Ovary (tissue), 7 donors: ENCODE measurements around the genes UGT2A3, AMBN and NPFFR2.

- PRO-cap, 7 experiments, result no peak in any of the 7 experiments
- RAMPAGE, long total RNA, 2 experiments, result no peak in any of the 2 experiments
These were observed 569.1 kb upstream of the EPHA5 start for GRCh38 chr4:66239503-66239768.

GRCh38 chr4:67575187-67576456 is 17.1 kb downstream of the STAP1 start:
- PRO-cap, 7 experiments, result peak in 2 of 7 experiments; most common plus-strand start chr4:67575873 (in 1); most common minus-strand start chr4:67575723 (in 2)
- RAMPAGE, long total RNA, 2 experiments, result no peak in any of the 2 experiments

DNA sequence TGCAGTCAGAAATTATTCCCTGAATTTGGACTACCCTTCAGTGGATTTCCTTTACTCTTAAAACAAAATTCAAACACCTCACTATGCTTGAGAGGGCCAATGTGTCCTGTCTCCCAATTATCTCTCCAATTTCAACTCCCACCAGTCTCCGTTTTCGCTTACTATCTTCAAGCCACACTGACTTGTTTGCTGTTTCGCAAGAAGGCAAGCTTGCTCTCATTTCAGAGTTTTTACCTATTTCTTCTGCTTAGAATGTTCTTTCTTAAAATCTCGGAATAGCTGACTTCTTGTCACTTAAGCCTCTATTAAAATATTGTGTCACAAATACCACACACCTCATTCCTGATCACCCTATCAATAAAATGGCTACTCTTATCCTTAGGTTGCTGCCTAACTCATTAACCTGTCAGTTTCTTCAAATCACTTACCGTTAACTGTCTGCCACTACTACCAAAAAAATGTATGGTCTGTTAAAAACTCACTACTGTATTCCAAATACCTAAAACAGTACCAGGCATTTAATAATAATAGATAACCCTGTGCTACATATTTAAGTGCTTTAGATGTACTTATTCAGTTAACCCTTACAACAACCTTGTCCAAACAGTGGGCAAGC is 3.0 kb downstream of the UBA6 start:
- PRO-cap, 7 experiments, result no peak in any of the 7 experiments
- RAMPAGE, long total RNA, 2 experiments, result no peak in any of the 2 experiments

DNA sequence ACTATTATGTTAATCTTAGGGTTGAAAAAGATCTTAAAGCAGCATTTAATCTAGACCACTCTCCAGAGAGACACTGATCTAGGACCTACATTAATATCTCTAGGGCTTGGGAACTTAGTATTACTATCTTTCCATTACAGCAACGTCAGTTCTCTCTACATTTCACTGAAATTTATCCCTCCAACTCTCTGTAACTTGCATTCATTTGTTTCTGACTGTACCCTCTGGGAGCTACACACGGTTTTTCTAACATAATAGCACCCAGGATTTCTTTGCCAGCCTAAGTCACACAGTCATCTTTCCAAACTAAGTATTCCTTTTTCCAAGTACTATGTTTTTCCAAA is 1.1 kb downstream of the YTHDC1 start:
- PRO-cap, 7 experiments, result peak in 2 of 7 experiments; most common plus-strand start position 200 of the sequence (in 1)
- RAMPAGE, long total RNA, 2 experiments, result no peak in any of the 2 experiments

DNA sequence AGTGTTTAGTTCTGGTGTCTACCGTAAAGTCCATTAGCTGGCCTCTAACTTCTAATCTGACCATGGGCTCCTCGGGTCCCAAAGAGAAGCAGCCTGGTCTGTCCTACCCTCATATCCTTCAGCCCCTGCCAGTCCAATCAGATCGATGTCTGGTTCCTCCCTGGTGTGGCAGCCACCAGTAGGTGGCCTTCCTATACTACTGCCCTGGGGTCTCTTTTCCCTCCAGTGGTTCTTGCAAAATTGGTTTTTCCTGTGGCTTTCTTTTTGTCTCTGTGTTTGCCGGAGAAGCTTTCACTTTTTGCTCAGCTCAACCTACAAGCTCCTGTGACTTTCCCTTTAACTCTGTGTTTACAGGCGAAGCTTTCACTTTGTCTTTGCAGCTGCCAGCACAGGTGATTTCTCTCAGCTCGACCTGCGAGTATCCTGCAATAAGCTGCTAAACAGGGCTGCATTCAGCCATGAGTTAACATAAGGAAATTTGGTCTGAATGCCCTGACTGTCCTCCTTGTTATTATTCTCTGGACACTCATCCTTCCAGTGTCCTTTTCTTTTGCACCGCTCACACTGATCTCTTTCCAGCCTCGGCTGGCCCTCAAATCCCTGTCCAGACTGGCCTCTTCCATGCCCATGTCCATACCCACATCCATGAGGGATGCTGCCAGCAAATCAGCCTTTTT is 46.7 kb downstream of the UGT2A3 start:
- PRO-cap, 7 experiments, result no peak in any of the 7 experiments
- RAMPAGE, long total RNA, 2 experiments, result no peak in any of the 2 experiments

DNA sequence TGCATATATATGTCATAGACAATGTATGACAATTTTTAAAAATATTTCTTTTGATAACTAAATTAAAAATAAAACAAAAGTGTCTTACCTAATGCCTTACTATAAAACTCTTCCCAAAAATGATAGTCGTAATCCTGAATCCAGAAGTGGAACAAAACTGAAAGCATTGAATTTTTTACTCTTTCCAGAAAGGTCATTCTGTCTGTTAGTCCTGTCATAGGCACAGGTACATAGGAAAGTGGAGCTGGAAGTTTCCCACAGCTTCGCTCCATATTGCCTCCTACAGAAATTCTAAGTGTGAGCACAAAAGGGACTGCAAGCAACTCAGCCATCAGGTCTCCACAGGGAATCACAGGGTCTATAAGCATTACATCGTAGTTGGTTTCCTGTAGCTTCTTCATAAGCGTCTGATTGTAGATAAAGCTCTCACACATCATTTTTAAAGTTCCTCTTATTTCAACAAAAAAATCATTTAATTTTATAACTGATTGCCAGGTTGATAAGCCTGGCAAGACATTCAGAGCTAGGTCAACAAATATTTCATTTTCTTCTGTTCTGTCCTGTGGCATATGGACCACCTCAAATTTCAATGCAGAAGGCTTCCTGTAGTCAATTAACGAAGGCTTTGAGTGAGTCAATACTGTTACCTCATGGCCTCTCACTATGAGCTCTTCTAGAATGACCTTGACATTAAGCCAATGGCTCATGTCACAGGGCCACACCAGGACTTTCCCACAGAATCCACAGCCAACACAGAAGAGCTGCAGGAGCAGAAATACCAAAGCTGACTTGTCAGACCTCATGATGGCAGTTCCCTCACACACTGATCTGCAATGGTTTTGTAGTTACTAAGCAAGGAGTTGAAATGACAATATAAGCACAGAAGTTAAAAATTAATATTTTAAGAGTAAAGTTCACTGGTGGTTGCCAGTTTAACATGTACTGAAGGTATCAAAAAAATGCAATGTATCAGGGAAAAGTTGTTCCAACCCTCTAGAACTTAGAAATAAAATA is at the start of gene UGT2A3:
UGT2A3 (minus strand) TSS at position 847 of the 1,014 bp plus-strand sequence.
- PRO-cap, 7 experiments, result no peak in any of the 7 experiments
- RAMPAGE, long total RNA, 2 experiments, result no peak in any of the 2 experiments

GRCh38 chr4:69331168-69331632 is 50.9 kb downstream of the UGT2B28 start:
- PRO-cap, 7 experiments, result no peak in any of the 7 experiments
- RAMPAGE, long total RNA, 2 experiments, result no peak in any of the 2 experiments

GRCh38 chr4:69591308-69591799 is 48.1 kb downstream of the UGT2A2 start:
- PRO-cap, 7 experiments, result no peak in any of the 7 experiments
- RAMPAGE, long total RNA, 2 experiments, result no peak in any of the 2 experiments

DNA sequence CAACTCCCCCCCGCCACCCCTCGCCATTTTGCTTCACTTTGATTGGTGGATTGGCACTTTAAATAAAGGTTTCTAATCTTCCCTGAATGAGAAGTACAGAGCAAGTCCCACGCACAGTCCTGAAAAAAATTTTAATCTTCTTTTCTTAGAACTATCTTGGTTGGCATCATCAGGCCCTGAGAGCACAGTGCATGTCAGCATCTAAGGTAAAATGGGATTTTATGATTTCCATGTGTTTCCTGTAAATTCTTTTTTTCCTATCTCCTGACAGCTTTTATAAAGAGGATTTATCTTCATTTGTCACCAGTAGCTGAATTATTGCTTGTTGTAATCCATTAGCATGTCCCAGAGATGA is at the start of gene AMBN:
AMBN (plus strand) TSS at position 89 of the 355 bp plus-strand sequence.
- PRO-cap, 7 experiments, result no peak in any of the 7 experiments
- RAMPAGE, long total RNA, 2 experiments, result no peak in any of the 2 experiments

DNA sequence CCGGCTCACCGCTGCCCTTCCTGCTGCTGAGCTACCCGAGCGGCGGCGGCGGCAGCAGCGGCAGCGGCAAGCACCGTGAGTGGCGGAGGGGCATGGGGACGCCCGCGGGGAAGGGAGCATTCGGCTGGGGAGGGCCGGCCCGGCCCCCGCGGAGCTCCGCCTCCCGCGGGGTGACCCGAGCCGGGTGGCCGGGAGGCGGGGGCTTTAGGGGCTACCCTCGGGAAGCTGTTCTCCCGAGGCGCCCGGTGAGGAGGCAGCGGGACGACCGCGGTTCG is 16.6 kb upstream of the RUFY3 start:
- PRO-cap, 7 experiments, result peak in 7 of 7 experiments; most common plus-strand start position 207 of the sequence (in 5); most common minus-strand start position 84 of the sequence (in 2)
- RAMPAGE, long total RNA, 2 experiments, result no peak in any of the 2 experiments

DNA sequence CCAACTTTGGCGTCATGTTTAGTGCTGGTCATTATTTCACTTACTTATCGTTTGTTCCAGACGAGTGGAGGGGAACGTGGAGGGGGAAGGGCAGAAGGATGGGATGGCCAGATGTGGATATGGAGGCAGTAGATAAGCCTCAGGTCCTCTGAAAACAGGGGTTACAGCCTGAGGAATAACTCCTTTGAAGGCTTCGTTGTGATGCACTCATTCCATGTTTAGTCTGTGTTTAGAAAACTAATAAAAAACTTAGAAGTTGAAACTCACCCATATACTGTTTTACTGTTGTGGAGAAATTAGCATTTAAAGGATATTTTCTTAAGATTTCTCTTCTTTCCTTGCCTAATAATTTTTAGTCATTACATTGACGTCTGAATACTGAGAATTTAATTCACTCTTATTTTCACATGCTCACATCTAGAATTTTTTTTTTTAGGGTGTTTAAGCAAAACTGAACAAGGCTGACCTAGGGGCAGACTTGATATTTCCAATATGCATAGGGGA is 1.2 kb downstream of the MOB1B start:
- PRO-cap, 7 experiments, result peak in 1 of 7 experiments; most common plus-strand start position 72 of the sequence (in 1)
- RAMPAGE, long total RNA, 2 experiments, result no peak in any of the 2 experiments

- PRO-cap, 7 experiments, result no peak in any of the 7 experiments
- RAMPAGE, long total RNA, 2 experiments, result no peak in any of the 2 experiments
These were observed 81.3 kb downstream of the DCK start for GRCh38 chr4:71074562-71075366.

DNA sequence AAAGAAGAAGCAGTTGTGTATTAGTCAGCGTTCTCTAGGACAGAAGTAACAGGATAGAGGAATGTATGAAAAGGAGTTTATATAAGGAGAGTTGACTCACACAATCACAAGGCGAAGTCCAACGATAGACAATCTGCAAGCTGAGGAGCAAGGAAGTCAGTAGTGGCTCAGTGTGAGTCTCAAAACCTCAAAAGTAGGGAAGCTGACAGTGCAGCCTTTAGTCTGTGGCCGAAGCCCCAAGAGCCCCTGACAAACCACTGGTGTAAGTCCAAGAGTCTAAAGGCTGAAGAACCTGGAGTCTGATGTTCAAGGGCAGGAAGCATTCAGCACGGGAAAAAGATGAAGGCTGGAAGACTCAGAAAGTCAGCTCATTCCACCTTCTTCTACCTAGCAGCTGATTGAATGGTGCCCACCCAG is 181.2 kb downstream of the GC start:
- PRO-cap, 7 experiments, result no peak in any of the 7 experiments
- RAMPAGE, long total RNA, 2 experiments, result no peak in any of the 2 experiments

GRCh38 chr4:72031724-72032181 is at the start of gene NPFFR2:
NPFFR2 (plus strand) TSS chr4:72032000.
- PRO-cap, 7 experiments, result no peak in any of the 7 experiments
- RAMPAGE, long total RNA, 2 experiments, result no peak in any of the 2 experiments

GRCh38 chr4:72953533-72954070 is 115.9 kb downstream of the COX18 start:
- PRO-cap, 7 experiments, result no peak in any of the 7 experiments
- RAMPAGE, long total RNA, 2 experiments, result no peak in any of the 2 experiments

DNA sequence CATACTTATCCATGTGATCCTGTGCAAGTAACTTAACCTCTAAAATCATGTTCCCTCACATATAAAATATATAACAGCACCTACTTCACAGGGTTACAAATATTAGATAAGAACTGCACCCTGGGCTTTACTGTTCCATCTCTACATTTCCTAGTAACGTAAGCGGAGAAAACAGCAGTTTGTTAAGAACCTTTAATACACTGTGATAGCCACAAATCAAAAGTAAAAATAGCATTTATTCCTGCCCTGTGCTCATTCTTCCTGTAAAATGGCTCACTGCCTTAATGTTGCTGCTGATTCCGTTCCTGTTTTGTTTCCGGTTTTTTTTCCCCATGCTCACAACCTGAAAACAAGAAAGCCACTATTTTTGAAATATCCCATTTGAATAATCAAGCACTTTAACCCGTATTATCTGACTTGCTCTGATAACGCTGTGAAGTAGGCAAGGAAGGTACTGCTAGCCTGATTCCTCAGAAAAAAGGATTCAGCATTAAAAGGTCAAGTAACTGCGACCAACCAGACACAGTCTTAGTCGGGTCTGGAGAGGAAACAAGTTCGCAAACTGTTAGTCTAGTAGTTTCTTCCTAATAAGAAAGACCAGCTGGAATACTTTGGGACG is 1.1 kb downstream of the COX18 start:
- PRO-cap, 7 experiments, result peak in 6 of 7 experiments; most common plus-strand start position 519 of the sequence (in 5); most common minus-strand start position 270 of the sequence (in 2)
- RAMPAGE, long total RNA, 2 experiments, result no peak in any of the 2 experiments

- PRO-cap, 7 experiments, result no peak in any of the 7 experiments
- RAMPAGE, long total RNA, 2 experiments, result no peak in any of the 2 experiments
These were observed 84.4 kb upstream of the COX18 start for GRCh38 chr4:73153877-73154278.

- PRO-cap, 7 experiments, result no peak in any of the 7 experiments
- RAMPAGE, long total RNA, 2 experiments, result no peak in any of the 2 experiments
These were observed 72.1 kb downstream of the ANKRD17 start for GRCh38 chr4:73186636-73186854.

DNA sequence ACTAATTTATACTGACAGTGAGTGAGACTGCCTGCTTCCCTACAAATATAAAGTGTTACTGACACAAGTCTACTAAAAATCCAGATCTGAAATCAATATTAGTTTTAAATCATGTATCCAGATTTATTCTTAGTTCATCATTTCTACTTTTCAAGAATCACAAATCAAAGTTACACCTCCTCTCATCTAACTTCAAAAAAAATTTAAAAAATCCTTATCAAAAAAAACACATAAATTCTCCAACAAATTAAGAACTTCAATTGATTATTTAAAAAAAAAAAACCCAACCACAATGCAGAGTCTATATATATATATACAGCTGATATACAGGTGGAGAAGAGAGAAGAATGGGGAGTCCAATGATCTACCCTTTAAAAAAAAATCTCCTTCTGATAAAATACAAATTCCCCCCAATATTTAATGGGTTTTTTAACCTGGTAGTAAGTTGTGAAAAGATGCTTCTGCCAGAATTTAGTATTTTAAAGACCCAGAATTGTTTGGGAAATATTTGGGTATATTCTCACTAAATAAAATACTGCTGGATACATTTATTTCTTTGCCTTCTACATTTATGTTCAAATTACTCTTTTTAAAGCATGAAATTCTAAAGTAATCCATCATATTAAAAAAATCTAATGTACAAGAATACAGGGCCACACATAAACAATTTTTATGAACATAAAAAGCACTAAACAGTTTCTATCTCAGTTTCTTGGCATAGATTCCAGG is 29.1 kb downstream of the ANKRD17 start:
- PRO-cap, 7 experiments, result no peak in any of the 7 experiments
- RAMPAGE, long total RNA, 2 experiments, result no peak in any of the 2 experiments

DNA sequence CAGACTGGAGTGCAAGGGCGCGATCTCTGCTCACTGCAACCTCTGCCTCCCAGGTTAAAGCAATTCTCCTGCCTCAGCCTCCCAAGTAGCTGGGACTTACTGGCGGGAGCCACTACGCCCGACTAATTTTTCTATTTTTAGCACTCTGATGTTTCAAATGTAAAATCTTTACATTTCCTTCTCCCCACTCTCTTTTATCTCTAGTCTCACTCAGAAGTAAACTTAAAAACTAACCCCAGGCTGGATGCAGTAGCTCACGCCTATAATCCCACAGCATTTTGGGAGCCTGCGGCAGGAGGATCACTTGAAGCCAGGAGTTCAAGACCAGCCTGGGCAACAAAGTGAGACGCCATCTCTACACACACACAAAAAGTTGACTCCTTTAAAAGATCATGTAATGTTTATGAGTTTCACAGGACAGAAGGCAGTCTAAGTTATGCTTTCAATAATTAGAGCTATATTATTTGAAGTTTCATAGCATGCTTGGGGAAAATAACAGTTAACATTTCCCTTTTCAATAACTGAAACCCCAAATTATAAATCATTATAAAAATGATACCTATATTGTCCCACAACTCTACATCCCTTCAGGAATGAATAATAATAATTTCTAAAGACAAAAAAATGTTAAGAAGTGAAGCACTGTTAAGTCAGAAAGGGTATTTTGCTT is 7.7 kb downstream of the ANKRD17 start:
- PRO-cap, 7 experiments, result no peak in any of the 7 experiments
- RAMPAGE, long total RNA, 2 experiments, result no peak in any of the 2 experiments